SUDHL5 (cell line): ENCODE measurements around a stretch of chr14.

GRCh38 chr14:35401157-35402239 lies 3.1 kb downstream of the NFKBIA start:
- PRO-cap: no peak

DNA sequence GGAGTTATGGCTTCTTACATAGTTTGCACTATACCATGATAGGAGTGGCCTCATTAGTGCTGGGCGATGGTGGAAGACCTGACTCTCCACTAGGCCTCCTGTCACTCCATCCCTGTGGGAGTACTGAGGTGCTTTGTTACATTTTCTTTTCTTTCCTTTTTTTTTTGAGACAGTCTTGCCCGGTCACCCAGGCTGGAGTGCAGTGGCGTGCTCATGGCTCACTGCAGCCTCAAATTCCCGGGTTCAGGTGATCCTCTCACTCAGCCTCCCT lies 83.7 kb downstream of the BRMS1L start:
- PRO-cap: no peak

GRCh38 chr14:36661188-36661533 lies 499 bp upstream of the PAX9 start:
- PRO-cap: no peak

DNA sequence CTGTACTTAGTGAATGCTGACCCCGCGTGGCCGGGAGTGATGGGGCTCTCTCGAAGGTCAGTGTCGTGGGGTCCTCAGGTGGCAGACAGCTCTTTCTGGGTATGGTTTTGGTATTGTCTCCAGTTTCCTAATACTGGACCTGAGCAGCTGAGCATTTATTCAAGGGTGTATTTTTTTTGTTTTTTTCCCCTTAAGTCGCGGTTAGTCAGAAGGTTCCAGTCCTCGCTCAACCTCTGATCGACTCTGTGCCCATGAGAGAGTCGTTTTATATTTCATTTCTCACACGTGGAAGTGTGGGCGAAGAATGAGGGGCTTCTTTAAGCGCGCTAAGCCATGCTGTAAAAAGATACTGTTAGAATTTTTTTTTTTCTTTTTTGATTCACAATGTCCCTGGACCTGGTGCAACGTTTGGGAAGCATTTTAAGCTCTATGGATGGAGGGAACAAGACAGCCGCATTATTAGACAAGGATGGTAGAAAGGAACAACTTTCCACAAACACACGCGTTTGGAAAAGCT lies 544 bp downstream of the MIPOL1 start:
- PRO-cap: no peak

DNA sequence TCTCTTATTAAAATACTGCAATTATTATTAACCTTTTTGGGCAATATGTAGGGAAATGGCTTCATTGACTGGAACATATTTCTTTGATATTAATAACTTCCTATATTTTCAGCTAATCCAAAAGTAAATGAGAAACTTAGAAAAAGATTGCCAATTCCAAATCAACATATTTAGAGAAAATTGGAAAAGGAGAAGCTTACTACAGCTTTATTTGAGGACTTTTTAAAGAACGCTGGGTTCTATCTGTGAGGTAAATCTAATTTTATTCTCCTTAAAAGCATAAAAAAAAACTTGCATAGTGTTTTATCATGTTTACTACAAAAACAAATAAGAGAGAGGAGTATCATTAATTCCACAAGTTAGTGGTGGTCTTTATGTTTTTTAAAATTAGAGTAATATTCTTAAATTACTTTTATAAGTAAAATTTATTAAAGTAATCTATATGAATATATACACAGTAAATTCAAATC lies 49.3 kb downstream of the MIPOL1 start:
- PRO-cap: no peak

GRCh38 chr14:37546665-37547195 lies 48.3 kb downstream of the FOXA1 start:
- PRO-cap: no peak

DNA sequence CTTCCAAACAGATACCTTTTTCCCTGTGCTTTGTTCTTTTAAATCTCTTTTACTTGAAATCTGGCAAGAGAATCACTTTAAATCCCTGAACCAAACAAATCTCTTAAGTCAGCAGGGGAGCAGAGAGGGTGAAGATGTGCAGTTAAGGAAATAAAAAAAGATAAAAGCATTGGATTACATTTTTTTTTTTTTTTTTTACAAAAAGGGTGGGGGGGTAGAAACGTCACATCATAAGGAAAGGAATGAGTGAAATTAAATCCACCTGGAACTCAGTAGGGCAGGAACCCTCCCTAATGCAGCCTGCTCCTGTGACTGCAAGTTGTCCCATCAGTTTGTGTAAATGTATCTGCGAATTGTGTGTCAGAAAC lies 1.4 kb downstream of the TTC6 start:
- PRO-cap: no peak

DNA sequence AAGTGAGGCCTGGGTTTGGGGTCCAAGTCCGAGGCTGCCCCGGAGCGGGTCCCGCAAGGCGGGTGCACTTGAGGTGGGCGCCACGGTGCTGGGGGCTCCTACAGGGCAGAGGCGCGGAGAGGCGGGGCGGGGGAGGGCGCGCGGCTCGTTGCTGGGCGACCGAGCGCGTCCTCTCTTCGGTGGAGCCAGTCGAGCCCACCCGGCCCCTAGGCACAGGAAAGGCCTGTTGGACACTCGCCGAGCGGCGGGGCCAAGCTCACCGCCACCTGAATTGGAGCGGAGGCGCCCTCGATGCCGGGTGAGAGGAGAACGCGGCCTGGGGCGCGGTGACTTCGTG lies 15.6 kb downstream of the TTC6 start:
- PRO-cap: no peak

GRCh38 chr14:38125292-38126253 lies 82.1 kb upstream of the SSTR1 start:
- PRO-cap: bidirectional peak, plus-strand start at chr14:38125554, minus-strand start at chr14:38125462; bidirectional peak, plus-strand start at chr14:38125890, minus-strand start at chr14:38125880

GRCh38 chr14:38190726-38191193 lies 16.9 kb upstream of the SSTR1 start:
- PRO-cap: no peak

DNA sequence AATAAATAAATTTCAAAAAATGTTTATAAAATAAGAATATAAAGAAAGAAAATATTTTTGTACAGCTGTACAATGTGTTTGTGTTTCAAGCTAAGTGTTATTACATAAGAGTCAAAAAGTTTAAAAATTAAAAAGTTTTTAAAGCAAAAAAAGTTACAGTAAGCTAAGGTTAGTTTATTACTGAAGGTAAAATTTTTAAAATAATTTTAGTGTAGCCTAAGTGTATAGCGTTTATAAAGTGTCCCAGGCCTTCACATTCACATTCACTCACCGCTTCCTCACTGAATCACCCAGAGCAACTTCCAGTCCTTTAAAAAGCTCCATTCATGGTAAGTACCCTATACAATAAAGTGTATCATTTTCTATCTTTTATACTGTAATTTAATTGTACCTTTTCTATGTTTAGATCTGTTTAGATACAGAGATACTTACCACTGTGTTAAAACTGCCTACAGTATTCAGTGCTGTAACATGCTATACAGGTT lies 3.9 kb downstream of the CLEC14A start:
- PRO-cap: no peak

DNA sequence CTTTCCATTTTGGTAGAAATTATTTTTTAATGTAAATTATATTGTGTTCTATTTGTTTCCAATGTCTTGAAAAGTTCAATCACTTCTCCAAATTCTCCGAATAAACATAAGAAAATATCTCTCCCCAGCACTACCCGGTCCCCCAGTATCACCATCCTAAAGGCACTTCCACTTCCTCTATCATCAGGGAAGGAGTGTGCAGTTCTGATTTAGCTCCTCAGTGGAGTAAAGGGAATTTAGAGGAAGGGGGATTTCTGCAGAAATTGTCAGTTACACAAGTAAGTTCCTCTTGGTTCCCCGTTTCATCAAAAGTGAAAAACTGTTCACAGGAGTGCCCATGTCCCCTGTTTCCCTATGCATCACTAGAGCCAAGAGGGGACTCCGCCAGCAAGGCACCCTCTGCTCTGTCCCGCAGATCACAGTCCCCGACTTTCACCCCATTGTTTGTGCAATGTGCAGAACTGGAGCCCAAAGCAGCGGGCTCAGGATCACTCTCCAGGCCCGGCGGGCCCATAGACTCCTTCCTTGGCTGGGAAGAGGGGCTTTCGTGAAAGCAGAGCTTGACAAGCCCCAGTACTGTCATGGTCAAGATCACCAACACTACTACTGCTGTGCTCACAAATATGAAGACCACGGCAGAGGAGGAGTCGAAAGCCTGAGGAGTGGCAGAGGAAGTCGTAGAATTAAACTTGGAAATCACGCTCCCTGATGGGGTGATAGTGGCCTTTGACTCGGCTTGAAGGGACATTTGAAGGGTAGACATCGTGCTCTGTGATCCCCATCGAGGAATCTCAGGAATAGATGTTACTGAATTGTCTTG lies 1.5 kb downstream of the CLEC14A start:
- PRO-cap: no peak

DNA sequence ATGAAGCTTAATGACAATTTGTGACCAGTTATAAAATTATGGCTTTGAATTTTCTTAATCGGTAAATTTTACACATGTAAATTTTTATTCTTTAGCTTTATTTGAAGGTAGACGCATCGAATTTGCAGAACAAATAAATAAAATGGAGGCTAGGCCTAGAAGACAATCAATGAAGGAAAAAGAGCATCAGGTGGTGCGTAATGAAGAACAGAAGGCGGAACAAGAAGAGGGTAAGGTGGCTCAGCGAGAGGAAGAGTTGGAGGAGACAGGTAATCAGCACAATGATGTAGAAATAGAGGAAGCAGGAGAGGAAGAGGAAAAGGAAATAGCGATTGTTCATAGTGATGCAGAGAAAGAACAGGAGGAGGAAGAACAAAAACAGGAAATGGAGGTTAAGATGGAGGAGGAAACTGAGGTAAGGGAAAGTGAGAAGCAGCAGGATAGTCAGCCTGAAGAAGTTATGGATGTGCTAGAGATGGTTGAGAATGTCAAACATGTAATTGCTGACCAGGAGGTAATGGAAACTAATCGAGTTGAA lies 5.4 kb downstream of the PNN start:
- PRO-cap: no peak

- PRO-cap: no peak
Measured at GRCh38 chr14:39188199-39188752, 13.2 kb downstream of the PNN start.

- PRO-cap: no peak
Measured at GRCh38 chr14:39279279-39279696, 45.6 kb downstream of the MIA2 start.

DNA sequence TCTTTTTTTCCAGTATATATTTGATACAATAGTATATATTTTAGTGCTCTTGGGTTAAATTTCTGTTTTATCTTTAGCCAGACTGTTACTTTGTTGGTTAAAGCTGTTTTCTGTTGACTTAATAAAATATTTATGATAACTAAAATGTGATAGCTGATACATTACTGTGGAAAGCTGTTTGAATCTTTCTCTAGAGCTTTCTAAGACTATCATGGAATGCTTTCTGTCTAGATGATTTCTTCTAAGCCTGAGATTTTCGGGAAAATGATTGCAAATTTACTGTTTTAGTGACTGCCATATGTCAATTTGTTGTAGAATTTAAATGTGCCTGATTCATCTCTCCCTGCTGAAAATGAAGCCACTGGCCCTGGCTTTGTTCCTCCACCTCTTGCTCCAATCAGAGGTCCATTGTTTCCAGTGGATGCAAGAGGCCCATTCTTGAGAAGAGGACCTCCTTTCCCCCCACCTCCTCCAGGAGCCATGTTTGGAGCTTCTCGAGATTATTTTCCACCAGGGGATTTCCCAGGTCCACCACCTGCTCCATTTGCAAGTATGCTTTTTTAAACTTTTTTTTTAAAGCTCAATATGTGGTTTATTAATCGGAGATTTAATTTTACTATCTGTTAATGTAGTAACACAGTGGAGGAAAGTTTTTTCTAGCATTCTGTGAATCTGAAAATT lies 83.7 kb downstream of the FBXO33 start:
- PRO-cap: no peak

DNA sequence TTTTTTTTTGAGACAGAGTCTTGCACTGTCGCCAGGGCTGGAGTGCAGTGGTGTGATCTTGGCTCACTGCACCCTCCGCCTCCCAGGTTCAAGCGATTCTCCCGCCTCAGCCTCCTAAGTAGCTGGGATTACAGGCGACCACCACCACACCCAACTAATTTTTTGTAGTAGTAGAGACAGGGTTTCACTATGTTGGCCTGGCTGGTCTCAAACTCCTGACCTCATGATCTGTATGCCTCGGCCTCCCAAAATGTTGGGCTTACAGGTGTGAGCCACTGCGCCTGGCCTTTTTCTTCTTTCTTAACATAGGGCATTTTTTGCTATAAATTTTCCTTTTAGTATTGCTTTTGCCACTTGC lies 21.1 kb downstream of the FBXO33 start:
- PRO-cap: no peak

GRCh38 chr14:40740960-40741249 lies 865.8 kb upstream of the LRFN5 start:
- PRO-cap: no peak

GRCh38 chr14:40955187-40955521 lies 651.5 kb upstream of the LRFN5 start:
- PRO-cap: no peak

DNA sequence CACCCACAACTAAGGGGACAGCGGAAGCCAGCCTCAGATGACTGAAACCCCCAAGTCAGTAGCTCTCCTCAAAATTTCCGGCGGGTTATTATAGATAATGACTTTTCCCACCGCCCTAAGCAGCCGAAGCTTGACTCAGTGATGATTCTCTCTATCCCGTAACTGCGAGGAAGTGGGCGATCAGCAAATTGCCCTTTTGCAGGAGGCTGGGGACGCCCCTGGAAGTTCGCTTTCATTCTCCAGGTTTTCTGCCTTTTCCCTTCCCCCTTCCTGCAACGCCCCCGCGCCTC lies 351 bp upstream of the LRFN5 start:
- PRO-cap: no peak